ENCODE results near the gene ATP2A1.

- RRBS, result 78% methylated on average over 1 of the region's 18 CpGs
CAGE:
- cytosol, long polyA plus RNA, result no peak
- long polyA plus RNA, result no peak
- nucleus, long polyA plus RNA, result no peak
Observed at GRCh38 chr16:27491765-27492681, 57.7 kb downstream of the GTF3C1 start.

GRCh38 chr16:27532265-27532704 lies 17.4 kb downstream of the GTF3C1 start:
- RRBS, result no CpG with 5 or more reads among the region's 11 CpGs
CAGE:
- cytosol, long polyA plus RNA, result no peak
- long polyA plus RNA, result no peak
- nucleus, long polyA plus RNA, result no peak

GRCh38 chr16:28111599-28112565 lies 48.4 kb upstream of the GSG1L start:
- RRBS, result no CpG with 5 or more reads among the region's 14 CpGs
CAGE:
- cytosol, long polyA plus RNA, result no peak
- long polyA plus RNA, result no peak
- nucleus, long polyA plus RNA, result no peak

DNA sequence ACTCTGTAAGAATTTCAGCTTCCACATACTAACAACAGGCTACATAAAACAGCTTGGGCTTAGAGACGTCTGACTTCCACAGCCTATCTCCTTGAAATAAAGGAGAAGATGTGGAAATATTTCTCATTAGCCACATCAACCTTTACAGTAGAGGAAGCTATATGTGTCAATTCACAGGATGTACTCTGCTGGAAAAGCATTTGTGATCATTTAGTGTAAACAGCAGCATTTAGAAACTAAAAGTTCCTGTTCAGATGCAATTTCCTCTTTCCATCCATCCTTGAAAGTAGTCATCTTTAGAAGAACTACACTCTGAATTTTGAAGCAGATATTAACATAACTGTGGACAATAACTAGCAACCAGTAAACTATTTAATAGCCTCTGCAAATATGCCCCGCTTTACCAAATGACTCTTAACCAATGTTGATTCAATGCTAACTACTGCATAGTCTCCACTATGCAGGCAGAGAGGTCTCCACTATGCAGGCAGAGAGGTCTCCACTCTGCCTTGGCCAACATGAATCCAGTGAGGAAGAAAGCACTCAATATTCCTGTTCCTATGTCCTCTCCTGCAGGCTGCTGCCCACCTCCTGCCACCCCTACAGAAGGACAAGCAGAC lies 46.1 kb downstream of the XPO6 start:
- RRBS, result no CpG with 5 or more reads among the region's 2 CpGs
CAGE:
- cytosol, long polyA plus RNA, result no peak
- long polyA plus RNA, result no peak
- nucleus, long polyA plus RNA, result no peak

- RRBS, result no CpG with 5 or more reads among the region's 9 CpGs
CAGE:
- cytosol, long polyA plus RNA, result no peak
- long polyA plus RNA, result no peak
- nucleus, long polyA plus RNA, result no peak
Observed at GRCh38 chr16:28172217-28172737, 39.5 kb downstream of the XPO6 start.

- RRBS, result no CpG with 5 or more reads among the region's 2 CpGs
CAGE:
- cytosol, long polyA plus RNA, result no peak
- long polyA plus RNA, result no peak
- nucleus, long polyA plus RNA, result no peak
Observed at GRCh38 chr16:28187455-28188197, 24.1 kb downstream of the XPO6 start.

DNA sequence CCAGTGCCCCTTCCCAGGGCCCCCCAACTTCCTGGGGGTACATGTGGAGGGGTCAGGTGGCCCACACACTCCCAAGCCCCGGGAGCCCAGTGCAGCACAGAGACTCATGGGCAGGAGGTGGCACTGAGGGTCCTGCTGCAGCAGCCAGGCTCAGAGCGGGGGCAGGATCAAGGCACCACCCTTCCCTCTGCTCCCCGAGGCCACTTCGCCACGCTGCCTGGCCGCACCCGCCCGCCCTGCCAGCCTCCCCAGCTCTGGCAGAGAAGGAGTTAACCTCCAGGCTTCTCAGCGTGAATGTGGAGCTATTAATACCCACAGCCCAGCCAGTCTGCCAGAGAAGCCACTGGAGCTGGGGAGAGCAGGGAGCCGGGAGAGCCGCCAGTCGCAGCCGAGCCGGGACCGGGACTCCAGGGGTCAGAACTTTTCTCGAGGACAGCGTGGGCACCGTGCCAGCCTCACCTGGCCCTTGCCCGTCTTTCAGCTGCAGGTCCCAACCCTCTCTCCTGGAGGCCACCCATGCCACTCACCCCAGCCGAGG lies 33.9 kb upstream of the SBK1 start:
- RRBS, result no CpG with 5 or more reads among the region's 20 CpGs
CAGE:
- cytosol, long polyA plus RNA, result no peak
- long polyA plus RNA, result no peak
- nucleus, long polyA plus RNA, result no peak

DNA sequence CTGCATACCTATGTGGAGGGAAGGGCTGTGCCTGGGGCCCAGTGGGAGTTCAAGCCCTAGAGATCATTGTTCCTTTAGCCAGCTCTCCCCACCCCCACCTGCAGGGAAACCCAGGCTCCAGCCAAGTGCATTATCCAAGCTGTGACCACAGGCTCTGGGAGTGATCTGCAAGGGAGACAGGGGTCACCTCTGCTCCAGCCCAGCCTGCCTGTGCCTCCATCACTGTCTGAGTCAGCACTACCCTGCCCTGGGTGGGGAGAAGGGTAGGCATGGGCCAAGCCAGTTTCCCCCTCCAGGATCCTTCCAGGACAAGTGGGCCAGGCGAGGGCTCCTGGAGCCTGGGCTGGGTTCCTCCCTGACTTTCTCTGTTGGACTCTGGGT lies 32.1 kb upstream of the SBK1 start:
- RRBS, result no CpG with 5 or more reads among the region's 1 CpG
CAGE:
- cytosol, long polyA plus RNA, result no peak
- long polyA plus RNA, result no peak
- nucleus, long polyA plus RNA, result no peak

DNA sequence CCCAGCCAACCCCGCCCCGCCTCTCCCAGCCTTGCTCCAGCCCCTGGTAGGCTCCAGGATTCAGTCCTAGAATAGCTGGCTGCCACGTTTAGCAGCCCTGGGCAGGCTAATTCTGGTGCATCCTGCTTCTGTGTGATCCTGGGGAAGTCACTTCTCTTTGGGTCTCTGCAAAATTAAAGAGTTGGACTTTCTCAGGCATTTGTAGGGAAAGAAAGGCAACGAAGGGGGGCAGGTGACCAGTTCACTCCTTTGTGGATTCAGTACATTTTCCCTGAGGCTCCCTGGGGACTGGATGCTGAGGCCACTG lies 30.1 kb upstream of the SBK1 start:
- RRBS, result no CpG with 5 or more reads among the region's 4 CpGs
CAGE:
- cytosol, long polyA plus RNA, result no peak
- long polyA plus RNA, result no peak
- nucleus, long polyA plus RNA, result no peak

DNA sequence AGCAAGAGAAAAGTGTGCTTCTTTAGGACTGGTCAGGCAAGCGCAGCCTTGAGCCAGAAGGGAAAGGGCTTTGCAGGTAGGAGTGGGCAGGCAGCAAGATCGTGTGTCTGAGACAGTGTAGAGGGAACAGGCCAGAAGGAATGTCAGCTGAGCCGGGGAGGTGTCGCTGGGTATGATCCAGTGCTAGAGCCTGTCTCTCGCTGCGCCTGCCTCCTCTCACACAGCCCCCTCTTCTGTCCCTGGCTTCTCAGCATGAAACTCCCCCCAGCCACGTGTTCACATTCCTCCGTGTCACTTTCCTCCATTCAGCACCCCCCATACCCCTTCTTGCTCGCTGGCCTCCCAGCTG lies 18.9 kb downstream of the SGF29 start:
- RRBS, result no CpG with 5 or more reads among the region's 9 CpGs
CAGE:
- cytosol, long polyA plus RNA, result no peak
- long polyA plus RNA, result no peak
- nucleus, long polyA plus RNA, result no peak

DNA sequence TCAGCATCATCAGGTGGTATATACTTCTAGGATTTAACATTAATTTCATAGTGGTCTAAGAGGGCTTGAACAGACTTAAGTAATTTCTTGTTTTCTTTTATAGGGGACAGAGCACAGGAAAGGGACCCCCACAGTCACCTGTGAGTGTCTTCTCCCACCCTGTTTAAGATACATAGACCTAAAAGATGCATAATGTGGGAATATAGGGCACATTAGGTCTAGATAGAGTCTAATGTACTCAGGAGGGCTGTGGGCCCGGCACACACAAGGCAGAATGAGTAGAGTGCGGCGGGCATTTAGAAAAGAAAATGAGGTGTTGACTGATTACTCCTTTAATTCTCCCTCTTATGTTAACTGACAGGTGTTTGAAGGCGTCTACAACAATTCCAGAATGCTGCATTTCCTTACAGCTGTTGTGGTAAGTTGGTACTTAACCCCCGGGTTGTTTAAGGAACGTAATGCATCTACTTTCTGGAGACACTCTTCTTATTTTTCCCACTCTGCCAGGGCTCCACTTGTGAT lies 2.5 kb downstream of the ATXN2L start:
- RRBS, result no CpG with 5 or more reads among the region's 6 CpGs
CAGE:
- cytosol, long polyA plus RNA, result no peak
- long polyA plus RNA, result no peak
- nucleus, long polyA plus RNA, result no peak

GRCh38 chr16:28830174-28830854 lies 7.5 kb downstream of the ATXN2L start:
- RRBS, result no CpG with 5 or more reads among the region's 14 CpGs
CAGE:
- cytosol, long polyA plus RNA, result no peak
- long polyA plus RNA, result no peak
- nucleus, long polyA plus RNA, result start-site peak on the plus strand at chr16:28830615-28830698, 125 and 200 reads in 2 replicates

DNA sequence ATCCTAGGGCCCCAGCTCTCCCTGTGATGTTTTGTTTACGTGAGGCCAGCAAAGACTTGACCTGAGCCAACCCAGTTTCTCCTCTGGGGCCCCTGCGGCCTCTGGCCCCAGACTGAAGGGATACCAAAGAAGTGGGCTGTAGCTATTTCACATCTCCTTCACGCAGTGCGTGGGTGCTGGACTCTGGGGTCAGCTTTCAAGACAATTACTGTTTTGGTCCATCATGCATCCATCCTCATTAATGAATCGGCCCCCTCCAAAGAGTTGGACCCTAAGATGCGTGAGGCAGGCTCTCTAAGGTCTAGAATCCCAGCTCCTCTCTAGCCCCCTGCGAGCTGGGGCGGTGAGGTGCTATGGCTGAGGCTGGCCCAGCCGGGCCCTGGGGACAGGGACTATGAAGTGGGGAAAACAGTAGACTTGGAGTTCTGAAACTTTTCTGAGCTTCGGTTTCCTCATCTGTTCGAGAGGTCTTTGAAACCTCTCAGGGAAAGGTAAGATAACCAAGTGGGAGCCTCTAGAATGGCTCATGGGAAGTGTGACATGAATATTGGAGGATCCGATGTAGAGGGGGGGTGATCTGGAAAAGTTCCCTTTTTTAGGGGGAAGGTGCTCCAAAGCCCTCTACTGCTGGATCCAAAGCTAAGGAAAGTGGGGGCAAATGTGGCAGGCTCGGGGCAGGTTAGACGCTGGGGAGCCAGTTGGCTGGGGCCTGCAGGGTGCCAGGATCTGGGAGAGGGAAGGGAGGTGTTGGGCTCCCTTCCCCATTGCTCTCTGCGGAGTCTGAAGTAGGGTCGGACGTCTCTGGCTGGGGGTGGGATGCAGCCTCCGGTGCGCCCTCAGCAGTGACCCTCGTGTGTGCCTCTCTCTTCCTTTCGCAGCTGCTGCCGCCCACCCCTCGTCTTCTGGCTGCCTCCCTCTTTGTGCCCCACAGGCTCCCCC lies 1.8 kb downstream of the SH2B1 start:
- RRBS, result no CpG with 5 or more reads among the region's 23 CpGs
CAGE:
- cytosol, long polyA plus RNA, result no peak
- long polyA plus RNA, result no peak
- nucleus, long polyA plus RNA, result no peak

DNA sequence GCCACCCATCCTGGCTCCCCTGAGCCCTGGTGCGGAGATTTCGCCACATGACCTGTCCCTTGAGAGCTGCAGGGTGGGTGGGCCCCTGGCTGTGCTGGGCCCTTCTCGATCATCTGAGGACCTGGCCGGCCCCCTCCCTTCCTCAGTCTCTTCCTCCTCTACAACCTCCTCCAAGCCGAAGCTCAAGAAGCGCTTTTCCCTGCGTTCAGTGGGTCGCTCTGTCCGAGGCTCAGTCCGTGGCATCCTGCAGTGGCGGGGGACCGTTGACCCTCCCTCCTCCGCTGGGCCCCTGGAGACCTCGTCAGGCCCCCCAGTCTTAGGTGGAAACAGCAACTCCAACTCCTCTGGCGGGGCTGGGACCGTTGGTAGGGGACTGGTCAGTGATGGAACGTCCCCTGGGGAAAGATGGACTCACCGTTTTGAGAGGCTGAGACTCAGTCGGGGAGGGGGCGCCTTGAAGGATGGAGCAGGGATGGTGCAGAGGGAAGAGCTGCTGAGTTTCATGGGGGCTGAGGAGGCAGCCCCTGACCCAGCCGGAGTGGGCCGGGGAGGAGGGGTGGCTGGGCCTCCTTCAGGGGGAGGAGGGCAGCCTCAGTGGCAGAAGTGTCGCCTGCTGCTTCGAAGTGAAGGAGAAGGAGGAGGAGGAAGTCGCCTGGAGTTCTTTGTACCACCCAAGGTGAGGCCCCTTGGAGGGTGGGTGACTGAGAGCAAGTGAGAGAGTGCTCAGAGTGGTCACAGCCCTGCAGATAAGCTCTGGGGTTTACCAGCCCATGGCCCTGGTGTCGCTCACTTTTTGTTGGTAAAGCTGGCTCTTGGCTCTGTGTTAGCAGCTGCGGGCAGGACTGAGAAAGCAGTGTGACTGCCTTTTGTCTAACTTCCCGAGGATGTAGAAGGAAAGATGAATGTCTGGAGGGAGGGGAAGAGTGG lies 3.0 kb downstream of the SH2B1 start:
- RRBS, result no CpG with 5 or more reads among the region's 28 CpGs
CAGE:
- cytosol, long polyA plus RNA, result no peak
- long polyA plus RNA, result no peak
- nucleus, long polyA plus RNA, result no peak

DNA sequence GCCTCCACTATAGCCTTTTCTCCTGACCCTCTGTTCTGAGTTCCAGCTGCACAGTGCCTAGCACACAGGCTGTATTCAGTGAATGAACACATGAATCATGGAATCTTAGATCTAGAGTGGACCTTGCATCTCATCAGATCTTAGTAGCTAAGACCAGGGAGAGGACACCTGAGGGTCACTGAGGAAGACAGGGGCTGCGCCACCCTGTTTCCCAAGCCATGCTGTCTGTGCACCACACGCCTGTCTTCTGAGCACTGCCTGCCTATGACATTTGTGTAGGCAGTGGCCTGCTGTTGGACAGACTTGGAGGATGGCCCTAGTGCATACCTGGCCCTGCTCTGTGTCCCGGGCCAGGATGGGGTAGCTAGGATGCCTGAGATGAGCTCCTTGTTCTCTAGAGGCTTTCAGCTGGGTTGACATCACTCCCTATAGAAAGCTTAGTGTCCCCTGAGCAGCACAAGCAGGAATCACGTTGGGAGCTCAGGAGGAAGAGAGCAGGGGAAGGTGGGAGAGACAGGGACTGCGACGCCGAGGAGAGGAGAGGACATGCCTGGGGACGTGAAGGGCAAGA lies 6.3 kb downstream of the SH2B1 start:
- RRBS, result no CpG with 5 or more reads among the region's 8 CpGs
CAGE:
- cytosol, long polyA plus RNA, result no peak
- long polyA plus RNA, result no peak
- nucleus, long polyA plus RNA, result no peak

DNA sequence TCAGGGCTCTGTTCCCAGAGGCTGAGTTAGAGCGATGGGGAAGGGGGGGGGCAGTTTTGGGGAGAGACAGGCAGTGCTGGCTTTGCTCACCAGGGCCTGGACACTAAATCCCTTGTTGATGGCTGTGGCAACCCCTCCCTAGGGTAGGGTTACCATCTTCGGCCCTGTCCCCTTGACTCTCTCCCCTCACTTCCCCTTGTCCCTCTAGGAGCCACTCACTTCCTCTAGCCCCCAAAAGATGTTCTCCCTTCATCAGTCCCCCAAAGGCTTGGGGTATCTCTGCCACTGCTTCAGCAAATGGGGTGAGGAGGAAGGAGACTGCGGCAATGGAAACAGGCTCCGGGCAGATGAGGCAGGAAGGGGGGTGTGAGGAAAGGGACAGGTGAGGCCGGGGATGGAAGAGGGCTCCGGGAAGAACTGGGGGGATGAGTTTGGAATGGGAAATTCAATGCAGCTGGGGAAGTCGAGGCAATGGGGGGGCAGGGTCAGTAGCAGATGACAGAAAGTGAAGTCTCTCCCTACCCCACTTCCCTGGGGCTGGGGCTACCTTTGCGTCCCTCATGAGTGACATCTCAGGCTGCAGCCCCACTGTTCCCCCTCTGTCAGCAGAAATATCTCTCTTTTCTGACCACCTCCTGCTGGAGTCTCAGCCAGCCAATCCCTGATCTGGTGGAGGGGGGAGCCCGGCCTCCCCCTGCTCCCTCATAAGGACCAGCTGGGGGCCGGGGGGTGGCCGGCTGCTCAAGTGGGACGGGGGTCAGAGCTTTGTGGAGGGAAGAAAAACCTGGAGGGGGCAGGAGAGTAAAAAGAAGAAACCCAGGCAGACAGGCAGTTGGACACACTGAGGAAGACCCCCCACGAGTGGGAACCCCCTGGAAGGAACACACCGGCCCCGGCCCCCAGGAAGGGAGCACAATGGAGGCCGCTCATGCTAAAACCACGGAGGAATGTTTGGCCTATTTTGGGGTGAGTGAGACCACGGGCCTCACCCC lies at the start of gene ATP2A1:
TSS of gene ATP2A1 (plus strand) at position 732 of the 992 bp plus-strand sequence.
- RRBS, result 60% methylated on average over 3 of the region's 18 CpGs
CAGE:
- cytosol, long polyA plus RNA, result no peak
- long polyA plus RNA, result no peak
- nucleus, long polyA plus RNA, result no peak

- RRBS, result no CpG with 5 or more reads among the region's 9 CpGs
CAGE:
- cytosol, long polyA plus RNA, result no peak
- long polyA plus RNA, result no peak
- nucleus, long polyA plus RNA, result no peak
Observed at GRCh38 chr16:28902579-28902980, 22.5 kb downstream of the RABEP2 start.

DNA sequence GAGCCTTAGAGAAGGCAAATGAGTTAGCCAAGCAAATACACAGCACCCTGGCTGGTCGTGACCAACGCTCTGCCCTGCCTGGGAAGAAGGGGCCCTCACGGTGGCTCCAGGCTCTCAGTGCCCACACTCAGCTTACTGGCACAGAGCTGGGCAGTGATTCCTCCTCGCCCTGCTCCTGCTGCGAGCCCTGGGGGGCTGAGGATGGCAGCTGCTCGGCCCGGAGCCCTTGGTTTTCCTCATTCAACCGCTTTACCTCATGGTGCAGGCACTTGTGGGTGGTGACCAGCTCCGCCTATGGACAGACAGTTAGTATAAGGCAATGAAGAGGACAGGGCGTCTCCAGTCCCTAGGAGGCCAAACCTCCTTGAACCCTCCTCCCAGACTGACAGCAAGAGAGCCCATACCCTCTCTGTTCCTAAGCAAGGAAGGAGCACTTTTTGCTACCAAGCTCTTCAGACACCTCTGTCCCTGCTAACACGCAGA lies 16.5 kb downstream of the RABEP2 start:
- RRBS, result no CpG with 5 or more reads among the region's 11 CpGs
CAGE:
- cytosol, long polyA plus RNA, result no peak
- long polyA plus RNA, result no peak
- nucleus, long polyA plus RNA, result no peak

DNA sequence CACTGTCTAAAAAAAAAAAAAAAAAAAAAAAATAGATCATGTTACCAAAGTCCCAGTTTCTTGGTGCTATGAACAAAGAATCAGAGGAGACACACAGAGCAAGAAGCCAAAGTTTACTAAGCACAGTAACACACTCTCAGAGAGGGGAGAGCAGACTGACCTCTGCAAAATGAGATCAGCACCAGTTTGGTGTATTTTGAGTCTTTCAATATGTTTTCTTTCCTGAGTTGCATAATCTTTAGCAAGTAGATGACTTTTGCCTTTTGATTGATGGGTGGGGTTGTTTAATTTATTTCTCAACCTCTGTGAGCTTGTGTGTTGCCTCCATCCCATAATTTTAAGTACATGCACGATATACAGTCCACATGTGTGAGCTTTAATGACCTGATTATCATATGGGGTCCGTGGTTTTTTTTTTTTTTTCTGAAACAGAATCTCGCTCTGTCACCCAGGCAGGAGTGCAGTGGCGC lies 29.0 kb downstream of the LAT start:
- RRBS, result no CpG with 5 or more reads among the region's 4 CpGs
CAGE:
- cytosol, long polyA plus RNA, result no peak
- long polyA plus RNA, result no peak
- nucleus, long polyA plus RNA, result no peak

GRCh38 chr16:29129506-29129894 lies 144.6 kb downstream of the LAT start:
- RRBS, result no CpG with 5 or more reads among the region's 14 CpGs
CAGE:
- cytosol, long polyA plus RNA, result no peak
- long polyA plus RNA, result no peak
- nucleus, long polyA plus RNA, result no peak